Urinary bladder (tissue), 3 donors: ENCODE data around the gene SWAP70.

DNA sequence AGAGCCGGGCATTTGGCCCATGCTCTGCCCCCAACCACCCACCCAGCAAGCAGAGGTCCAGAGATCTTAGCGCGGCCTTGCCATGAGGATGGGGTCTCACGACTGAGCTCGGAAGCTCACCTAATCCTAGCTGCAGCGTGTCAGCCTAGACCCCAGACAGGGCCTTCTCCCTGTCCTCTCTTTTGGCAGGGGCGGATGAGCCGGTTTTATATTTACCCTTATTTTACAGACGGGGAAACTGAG, 374 bp upstream of the DENND5A start:
- PRO-cap: no peak
- RAMPAGE, long total RNA: no peak

DNA sequence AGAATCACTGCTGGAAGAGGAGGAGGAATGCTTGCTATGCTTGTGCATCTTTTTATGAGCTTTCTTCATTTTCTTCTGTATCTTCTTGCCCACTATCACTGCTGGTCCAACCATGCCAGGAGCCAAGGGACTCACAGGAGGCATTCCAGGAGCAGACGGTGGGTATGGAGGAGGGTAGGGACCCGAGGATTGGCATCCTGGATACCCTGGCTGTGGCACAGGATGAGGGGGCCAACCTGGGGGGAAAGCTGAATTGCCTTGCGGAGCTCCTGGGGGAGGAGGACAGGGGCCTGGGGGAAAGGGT, 3.2 kb downstream of the TMEM41B start:
- PRO-cap: no peak
- RAMPAGE, long total RNA: no peak

- PRO-cap: no peak
- RAMPAGE, long total RNA: no peak
Measured at GRCh38 chr11:9428686-9429251, 32.0 kb upstream of the ZNF143 start.

- PRO-cap: no peak
- RAMPAGE, long total RNA: no peak
Measured at GRCh38 chr11:9459361-9459712, 1.5 kb upstream of the ZNF143 start.

- PRO-cap: no peak
- RAMPAGE, long total RNA: no peak
Measured at GRCh38 chr11:9662137-9662704, 1.7 kb upstream of the SWAP70 start.

GRCh38 chr11:9663831-9664837, at the start of gene SWAP70:
SWAP70 (plus strand) TSS chr11:9664077.
- PRO-cap: bidirectional peak, plus-strand start at chr11:9664112, minus-strand start at chr11:9663995
- RAMPAGE, long total RNA: no peak

- PRO-cap: unidirectional peak, minus-strand start at chr11:9689822
- RAMPAGE, long total RNA: no peak
Measured at GRCh38 chr11:9689643-9690017, 25.8 kb downstream of the SWAP70 start.

DNA sequence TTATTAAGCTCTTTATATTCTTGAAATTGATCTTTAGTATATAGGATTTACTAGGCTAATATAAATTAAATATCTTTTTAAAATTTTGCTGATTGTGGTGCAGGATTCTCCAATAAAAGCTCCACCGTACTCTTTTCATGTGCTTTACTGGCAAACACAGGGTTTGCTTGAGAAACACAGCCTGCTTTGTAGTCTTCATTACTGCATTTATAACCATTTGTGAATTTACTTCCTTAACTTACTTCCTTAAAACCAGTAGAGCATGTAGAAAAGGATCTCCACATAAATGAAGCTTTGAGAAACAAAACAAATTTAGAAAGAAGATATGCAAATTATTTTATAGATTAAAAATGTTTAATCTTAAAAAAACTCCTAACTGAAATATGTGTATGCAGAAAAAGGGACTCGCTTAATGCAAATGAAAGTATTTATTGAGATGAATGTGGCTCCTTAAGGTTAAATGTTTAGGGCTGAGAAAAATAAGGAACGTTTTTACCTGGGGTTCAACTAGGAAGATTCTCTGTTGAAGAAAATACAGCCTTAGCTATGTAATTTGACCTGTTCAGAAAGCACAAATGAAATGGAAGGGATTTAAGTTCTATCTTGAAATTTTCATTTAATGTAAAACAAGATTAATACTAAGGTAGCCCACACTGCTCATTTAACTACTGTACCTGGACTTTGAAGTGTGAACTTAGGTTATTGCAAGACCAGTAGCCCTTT, 29.0 kb downstream of the SWAP70 start:
- PRO-cap: no peak
- RAMPAGE, long total RNA: no peak

- PRO-cap: no peak
- RAMPAGE, long total RNA: no peak
Measured at GRCh38 chr11:9855639-9856410, 191.9 kb downstream of the SWAP70 start.

DNA sequence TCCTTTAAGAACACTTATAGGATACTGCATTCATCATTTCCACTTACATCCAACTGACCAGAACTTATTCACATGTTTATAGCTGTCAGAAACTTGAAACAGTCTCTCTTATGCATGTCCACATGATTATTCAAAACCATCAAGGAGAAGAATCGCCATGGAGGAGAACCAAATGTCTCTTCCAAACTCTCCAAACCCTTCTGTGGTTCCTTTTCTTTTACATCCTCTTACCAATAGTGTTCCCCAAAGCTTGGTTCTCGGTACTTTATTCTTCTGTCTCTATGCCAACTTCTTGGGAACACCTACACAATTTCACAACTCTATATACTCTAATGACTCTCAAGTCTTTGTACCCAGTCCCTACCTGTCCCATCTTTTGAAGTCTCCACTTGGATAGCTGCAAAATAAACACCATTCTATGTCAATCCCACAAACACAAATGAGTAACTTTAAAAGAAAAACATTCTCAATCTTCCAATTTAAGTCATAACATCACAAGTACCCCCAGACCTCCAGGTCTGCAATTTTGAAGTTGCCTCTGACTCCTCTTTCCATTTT, 12.6 kb downstream of the SBF2 start:
- PRO-cap: no peak
- RAMPAGE, long total RNA: no peak

- PRO-cap: no peak
- RAMPAGE, long total RNA: no peak
Measured at GRCh38 chr11:10285629-10285783, 8.5 kb downstream of the SBF2 start.

GRCh38 chr11:10366429-10367151, 61.7 kb downstream of the ADM start:
- PRO-cap: no peak
- RAMPAGE, long total RNA: no peak

DNA sequence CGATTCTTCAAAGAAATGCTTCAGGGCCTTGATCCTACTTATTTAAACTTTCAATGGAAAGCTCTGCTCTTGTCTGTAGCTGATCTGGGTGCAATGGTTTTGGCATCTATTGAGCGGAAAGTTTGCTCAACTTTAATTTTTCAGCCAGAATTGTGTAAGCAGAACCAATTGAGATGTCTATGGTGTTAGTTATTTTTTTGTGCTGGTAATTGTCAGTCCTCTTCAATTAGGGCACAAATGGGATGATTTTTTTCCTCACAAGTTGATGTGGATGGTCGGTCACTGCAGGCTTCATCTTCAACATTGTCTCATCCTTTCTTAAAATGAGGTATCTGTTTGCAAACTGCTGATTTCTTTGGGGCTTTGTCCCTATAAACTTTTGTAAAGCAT, 67.5 kb downstream of the ADM start:
- PRO-cap: no peak
- RAMPAGE, long total RNA: no peak

GRCh38 chr11:10386922-10388181, 67.7 kb upstream of the AMPD3 start:
- PRO-cap: no peak
- RAMPAGE, long total RNA: no peak

DNA sequence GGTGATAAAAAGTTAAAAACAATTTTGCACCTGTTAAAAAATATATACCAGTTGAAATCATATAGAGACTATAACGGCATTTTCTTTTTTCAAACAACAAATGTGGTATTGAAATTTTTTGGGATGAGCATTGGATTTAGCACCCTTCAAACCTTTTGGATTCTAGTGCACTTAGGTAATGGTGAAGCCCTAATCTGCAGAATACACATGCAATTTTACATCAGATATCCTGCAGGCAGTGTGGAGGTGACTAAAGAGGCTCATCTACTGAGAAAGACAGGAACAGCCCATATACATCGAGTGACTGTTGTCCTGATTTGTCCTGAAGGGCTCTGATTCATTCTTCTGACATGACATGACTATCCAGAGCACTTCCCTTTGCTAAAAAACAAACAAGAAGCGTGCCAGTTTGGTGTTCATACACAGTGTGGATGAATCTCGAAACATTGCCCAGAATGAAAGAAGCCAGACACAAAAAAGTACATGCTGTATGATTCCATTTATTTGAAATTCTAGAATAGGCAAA, 48.1 kb upstream of the AMPD3 start:
- PRO-cap: no peak
- RAMPAGE, long total RNA: no peak

DNA sequence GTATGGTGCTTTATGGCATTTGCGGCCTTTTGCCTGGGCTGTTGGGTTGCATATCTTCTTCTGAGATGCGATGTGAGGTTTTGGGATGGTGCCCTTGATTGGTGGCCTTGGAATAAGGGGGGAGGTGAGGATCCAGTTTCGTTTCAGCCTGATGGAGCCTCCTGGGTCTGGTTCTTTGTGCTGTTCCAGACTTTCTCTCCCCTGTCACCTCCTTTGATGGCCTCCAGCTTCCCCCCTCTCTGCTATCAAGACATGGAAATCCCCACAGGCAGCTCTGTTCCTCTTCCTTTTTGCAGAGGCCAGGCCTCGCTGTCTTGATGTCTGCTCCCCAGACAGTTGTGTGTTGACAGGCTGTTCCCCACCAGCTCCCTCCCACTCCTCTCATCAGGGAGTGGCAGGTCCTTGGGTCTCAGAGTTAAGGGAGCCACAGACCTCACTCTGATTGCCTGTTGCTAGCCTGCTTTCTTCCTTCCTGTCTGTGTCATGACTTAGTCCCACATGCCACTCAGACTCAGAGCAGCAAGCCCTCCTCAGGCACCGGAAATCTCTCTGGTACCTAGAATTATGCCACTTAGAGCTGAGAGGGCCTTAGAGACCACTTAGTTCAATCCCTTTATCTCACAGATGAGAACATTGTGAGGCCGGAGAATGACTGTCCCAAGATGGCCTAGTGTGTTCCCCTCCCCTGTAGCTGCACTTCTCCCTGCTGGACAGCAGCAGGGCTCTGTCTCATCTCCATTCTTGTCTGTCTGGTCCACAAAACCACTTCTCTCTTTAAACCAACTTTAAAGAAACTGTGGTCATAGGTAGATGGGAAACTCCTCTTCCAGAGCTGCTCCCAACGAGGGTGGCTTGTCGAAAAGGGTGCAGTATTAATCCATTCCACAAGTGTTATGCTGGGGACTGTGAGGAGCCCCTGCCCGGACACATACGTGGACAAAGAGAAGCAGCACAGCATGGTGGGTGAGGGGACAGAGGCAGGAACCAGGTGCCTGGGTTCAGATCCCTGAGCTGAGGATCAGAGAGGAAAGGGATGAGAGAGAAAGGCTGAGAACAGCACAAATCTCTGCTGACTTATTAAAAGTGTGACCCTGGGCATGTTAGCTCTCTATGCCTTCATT, 4.1 kb downstream of the AMPD3 start:
- PRO-cap: no peak
- RAMPAGE, long total RNA: no peak

DNA sequence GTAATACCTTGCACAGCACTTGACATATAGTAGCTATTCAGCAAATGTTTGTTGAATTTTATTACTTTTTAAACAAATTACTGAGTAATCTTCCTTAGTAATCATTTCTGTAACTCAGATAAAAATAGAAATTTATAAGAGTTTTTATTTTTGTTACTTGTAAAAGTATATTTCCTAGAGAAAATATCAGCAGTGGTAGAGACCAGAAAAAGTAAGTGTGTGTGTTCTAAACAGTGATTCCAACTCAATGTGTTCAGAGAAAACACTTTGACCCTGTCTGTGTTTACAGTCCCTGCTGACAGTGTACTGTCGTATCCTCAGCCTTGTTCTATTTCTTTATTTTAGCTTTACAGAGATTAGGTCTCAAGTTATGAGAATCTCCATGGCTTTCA, 10.3 kb downstream of the LYVE1 start:
- PRO-cap: no peak
- RAMPAGE, long total RNA: no peak

DNA sequence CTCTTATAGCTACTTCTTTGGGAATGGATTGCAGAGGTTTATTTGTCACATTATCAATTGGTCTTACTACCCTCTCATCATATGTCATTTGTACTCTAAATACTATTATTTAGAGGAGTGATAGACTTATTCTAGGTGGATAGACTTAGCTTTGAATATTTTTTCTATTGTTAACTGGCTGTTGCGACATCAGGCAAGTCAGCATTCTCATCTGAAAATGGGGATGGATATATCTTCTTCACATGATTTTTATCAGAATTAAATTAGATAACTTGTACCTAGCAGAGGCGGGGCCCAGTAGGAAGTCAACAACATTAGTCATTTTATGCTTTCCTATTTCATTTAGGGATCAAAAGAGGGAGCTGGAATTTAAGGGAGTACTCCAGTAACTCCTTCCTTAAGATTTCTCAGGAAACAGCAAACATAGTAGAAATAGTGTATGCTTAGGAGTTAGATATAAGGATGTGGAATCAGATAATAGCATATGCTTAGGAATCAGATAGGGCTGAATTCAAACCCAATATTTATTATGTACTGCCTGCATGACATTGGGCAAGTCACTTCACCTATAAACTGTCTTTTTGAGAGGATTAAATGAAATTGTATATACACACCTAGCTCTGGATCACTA, 1.8 kb downstream of the LYVE1 start:
- PRO-cap: no peak
- RAMPAGE, long total RNA: no peak

DNA sequence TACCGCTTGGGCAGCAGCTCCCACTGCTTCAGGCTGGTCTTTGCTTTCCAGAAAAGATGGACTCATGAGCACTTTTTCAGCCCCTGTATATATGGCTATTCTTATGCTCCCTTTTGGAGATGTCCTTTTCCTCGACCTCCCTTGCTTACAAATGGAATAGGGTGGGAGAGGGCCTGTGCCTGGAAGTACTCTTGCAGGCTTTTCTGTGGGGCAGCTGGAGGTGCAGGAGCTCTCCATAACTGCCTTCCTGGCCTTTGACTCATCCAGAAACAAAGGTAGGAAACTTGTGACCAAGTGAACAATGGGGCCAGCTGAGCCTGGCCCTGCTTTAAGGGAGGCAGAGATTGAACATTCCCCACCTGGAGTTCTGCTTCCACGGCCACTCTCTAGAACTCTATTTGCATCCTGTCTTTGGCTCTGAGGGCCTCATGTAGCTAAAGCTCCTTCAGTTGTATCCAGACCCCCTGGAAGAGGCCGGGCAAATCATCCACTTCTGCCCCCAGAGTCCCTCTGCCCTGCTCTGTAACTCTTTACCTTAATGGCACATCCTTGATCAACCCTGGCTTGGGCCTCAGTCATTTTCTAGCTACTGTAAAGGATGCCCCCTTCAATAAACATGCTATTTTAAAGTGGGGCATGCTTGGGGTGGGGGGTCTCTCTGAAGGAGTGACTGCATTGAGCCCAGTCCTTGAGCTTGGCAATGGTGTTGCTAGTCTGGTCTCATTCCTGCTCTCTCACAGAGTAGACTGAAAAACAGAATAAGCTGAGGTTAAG, 5.2 kb upstream of the LYVE1 start:
- PRO-cap: no peak
- RAMPAGE, long total RNA: no peak

DNA sequence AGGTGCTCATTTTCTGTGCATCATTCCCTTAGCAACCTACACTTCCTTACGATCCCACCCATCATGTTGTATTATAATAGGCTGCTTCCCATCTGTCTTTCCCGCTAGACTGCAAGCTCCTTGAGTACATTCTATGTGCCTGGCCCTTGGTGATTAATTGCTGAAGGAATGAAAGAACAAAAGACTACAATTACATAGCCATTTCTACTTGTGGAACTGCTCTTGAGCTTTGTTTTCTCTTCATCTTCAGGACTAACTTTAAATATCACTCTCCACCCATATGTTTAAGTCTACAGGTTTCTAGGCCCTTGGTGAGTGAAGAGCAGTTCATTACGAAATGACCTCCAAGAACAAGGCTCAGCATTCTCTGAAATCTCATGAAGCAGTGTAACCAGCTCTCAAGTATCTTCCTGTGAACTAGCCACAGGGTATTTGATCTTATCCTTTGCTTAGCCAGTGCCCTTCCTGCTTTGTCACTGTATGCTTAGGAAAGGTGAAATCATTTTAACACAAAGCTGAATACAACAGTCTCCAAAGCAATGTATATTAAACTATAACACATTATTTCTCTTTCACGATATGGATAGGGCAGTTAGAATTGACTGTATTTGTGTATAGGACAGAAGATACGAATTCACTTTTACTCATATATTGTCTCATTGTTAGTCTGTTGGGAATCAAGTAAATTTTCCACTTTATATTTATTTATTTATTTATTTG, 20.4 kb upstream of the LYVE1 start:
- PRO-cap: no peak
- RAMPAGE, long total RNA: no peak